ENCODE results near the gene COL6A1.

DNA sequence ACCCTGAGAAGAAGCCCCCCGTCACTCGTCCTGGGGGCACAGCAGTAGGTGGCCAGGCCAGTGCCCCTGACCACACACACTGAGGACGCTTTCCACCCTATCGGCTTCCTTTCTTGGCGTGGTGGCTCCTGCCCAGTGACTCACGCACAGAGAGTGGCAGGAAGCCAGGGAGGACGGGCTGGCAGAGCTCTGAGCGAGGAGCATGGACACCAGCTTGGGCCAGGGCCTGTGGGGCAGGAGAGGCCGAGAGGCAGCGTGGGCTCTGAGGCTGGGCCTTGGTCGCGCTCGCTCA lies 61.1 kb downstream of the SLX9 start:
- PRO-cap, result bidirectional peak, plus-strand start at position 170 of the sequence, minus-strand start at position 84 of the sequence

DNA sequence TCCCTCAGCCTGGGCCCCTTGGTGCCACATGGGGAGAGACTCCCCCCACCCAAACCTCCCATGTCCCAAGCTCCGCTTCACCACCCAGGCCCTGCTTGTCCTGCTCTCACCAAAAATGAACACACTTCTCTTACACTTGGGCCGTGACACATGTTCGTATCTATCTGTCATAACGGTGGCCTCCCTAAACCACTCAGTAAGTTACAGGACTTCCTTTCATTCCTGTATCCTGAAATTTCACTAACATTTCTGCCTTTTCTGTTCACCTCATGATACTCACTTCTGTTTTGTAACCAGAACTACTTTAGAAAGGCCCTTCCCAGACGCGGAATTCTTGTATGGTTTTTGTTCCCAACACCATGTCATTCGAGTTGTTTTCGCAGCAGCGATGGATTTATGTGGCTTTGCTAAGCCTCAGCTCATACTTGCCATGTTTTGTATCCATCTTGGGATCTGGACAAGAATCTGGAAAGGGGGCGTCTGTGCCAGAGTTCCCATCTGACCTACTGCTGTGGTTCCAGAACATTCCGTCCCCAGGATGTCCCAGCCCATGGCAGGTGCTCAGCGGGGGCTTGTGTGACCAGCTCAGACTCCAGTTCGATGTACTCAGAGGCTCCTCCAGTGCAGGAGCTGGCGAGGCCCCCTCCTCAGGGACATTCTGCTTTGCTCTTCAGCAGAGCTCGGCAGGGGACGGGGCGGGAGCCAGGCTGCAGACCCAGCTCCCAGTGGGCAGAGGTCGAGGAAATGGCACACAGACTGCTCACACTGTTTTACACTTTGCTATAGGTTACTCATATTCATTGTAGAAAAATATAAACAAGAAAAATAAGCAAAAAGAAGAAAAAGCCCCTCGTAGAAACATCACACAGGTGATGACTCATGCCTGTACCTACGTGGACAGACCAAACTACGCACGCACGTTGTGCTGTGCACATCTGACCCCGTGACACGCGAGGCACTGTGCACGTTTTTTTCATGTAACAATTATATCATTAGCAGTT lies 24.1 kb upstream of the ADARB1 start:
- PRO-cap, result no peak

DNA sequence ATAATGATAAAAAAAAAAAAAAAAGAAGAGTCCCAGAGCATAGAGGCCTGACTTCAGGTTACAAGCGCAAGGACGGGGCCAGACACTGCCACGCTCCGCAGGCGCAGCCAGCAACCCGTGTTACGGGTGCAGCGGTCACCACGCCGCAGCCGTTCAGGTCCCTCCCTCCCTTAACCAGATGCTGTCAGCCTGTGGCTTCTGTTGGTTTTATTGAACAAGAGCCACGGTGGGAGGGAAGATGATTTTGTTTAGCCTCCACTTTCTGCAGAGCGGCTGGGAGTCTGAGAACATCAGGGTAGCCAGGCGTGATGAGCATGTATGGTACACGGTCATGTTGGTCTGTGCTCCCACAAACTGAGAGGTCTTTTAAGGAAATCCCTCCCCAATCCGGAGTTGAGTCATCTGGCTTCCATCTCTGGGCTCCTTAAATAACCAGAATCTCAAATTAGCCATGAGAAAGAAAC lies 18.5 kb upstream of the ADARB1 start:
- PRO-cap, result no peak

- PRO-cap, result no peak
These were observed 95.4 kb downstream of the POFUT2 start for GRCh38 chr21:45192403-45192659.

- PRO-cap, result no peak
These were observed 9.2 kb downstream of the POFUT2 start for GRCh38 chr21:45278428-45278952.

GRCh38 chr21:45290818-45291427 lies 3.2 kb upstream of the POFUT2 start:
- PRO-cap, result no peak

DNA sequence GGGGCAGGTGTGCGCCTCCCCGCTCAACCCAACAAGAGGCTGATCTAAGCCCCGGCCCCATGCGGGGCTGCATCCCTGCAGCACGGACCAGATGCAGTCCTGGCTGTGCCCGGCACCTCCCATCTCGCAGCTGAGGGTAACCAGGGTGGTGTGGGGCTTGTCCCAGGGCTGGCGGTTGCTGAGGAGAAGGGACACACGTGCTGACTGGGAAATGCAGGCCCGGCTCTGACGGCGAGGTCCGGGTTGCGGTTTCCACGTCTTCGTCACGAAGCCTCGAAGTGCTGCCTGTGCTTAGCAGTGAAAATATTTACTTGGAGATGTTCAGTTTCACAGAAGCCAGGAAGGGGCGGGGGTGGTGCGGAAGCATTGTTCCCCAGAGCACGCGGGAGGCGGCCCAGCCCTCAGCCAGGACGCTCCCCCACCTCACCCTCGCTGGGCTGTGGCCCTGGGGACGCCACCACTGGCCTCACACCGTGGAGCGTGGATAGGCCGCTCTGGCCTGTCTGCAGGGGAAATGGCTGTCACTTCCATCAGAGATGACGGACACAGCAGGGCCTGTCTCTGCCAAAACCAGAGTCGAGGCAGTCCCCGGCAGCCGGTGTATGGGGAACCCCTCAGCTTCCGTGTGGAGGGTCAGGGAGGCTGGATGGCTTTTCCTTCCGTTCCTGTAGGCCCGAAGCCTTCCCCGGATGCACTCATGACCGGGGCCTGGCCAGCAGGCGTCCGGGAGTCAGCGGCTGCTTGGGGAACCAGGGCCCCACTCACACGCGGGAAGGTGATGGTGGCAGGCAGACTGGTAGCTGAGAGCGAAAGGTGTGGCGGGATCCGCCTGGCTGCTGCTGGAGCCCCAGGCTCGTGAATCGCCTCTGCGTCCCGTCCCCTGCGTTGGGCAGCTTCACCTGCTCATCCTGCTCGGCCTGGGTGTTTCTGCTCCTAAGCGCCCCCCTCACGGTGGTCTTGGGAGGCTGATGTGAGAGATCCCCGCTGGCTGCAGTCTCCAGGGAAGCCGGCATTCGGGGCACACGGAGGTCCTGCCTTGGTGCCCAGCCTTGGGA lies 14.6 kb upstream of the POFUT2 start:
- PRO-cap, result no peak

DNA sequence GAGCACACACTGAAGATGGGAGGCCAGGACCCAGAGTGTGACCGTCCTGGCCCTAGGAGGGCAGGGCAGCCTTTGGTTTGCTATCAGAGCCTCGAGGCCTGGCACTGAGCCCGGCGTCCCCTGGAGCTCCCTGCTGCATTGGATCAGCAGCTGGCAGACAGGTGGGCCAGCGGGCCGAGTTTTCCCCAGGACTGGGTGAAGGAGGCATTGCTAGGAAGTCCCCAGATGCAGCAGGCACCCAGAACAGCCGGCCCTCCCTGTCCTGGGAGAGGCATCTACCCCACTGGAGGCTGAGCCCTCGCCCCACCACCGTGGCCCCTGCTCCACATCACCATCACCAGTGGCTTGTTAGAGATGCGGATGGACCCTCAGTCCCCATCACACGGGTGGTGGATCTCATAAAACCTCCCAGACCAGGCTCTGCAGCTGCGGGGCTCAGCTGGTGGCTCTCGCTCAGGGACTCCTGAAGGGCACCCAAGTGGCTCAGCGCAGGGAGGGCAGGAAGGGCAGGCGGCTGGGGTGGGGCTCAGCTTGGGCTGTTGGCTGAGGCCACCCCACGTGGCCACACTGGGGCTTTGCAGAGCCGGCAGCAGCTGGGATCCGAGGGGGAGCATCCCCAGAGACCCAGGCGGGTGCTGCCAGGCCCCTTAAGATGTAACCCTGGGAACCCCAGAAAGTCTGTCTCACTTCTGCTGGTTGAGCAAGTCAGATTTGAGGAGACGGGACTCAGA lies 32.8 kb upstream of the POFUT2 start:
- PRO-cap, result no peak

- PRO-cap, result no peak
These were observed 37.0 kb upstream of the POFUT2 start for GRCh38 chr21:45324657-45325168.

GRCh38 chr21:45388011-45388448 lies 16.9 kb upstream of the COL18A1 start:
- PRO-cap, result no peak

DNA sequence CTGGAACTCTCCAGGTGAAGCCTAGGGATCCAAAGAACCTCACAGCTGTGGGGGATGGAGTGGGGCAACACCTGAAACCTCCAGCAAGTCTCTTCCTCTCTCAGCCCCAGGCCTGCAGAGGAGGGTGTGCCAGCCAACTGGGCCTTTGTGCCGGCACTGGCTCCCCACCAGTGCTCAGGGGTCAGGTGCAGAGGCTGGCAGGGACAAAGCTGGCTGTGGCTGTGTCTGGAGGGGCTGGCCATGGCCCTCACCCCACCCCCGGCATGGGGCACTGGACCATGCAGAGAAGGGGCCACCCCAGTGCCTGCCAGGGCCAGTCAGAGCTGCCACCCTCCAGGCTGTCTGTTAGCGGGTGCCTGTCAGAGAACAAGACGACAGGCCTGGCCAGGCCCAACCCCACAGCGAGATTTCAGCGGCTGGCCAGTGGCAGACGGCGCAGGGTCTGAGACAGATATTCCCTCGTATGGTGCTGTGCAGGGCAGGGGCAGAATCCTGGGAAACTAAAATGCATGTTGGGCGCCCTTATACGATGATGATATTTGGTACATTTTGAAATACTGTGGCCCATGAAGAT lies 3.9 kb downstream of the COL18A1 start:
- PRO-cap, result no peak

DNA sequence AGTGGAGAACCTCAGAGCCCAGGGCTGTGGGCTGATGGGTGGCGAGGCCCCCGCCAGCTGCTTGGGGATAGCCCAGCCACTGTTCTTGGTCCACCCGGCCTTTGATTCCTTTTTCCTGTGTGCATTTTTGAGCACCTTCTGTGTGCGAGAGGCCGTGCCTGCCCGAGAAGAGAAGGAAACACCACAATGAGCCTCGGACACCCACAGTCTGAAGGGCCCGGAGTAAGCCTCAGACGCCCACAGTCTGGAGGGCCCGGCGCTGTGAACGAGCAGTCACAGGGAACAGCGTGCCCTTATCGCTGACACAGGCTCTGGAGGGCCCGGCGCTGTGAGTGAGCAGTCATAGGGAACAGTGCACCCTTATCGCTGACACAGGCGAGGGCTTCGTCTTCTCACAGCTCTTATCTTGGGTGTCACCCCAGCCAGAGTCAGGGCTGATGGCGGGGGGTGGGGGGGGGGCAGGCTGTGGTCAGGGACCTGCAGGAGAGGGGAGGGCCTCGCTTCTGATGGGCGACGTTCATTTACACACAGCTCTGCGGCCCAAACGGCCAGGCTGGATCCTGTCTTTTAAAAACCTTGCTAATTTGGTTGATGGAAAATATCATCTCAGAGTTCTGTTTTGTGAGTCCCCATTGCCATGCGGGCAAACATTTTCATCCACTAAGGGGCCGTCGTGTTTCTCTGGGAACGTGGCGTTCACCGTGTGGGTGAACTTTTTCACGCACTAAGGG lies 6.5 kb downstream of the COL18A1 start:
- PRO-cap, result no peak

DNA sequence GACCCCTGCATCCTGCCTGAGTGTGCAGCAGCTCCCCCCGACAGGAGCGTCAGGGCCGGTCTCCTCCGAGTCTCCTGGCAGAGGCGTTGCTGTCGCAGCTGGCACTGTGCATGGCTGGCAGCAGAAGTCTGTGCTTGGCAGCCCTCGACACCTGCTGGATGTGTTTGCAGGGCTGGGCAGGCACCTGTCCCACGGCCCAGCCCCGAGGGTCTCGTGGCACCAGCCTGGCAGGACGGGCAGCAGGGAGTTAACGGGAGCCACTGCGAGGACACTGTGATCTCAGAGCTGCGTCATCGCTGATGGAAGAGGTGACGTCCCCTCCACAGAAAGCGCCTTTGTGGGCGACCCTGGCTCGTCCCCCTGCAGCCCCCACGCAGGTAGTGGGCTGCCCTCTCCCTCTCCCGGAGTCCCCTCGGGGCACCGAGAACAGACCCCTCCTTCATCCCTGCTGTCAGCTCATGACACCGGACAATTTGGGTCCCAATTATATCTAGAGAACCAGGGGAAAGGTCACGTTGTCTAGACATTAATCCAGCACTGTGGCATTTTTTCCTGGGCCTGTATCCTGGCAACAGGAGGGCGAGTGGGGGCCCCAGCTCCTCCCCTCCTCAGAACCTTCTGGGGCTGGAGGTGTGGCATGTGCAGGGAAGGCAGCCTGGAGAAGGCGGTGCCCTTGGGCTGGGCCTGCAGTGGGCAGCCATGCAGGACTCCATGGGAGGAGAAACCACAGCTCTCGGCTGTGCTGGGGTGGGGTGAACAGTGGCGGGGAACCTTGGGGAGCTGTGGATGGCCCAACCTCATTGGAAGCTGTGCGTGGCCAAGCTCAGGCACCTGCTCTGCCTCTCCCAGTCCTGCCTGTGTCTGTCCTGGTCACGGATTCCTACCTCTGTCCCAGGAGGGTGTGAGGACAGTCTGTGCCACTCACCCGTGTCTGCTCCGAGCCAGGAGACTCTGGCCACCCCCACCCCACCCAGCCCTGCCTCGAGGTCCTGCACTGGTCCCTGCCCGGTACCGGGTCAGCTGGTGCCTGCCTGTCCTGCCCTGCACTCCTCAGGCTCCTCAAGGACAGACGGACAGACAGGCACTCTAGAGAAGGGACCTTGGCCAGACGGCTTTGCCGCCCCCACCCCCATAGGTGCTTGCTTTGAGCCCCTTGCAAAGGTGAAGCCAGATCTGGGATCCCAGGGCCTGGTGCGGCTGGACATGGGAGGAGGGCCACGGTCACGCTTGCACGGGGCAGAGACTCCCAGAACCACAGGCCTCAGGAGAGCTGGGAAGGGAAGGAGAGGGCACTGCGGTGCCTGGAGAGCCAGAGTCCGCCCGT lies 15.6 kb downstream of the COL18A1 start:
- PRO-cap, result no peak

DNA sequence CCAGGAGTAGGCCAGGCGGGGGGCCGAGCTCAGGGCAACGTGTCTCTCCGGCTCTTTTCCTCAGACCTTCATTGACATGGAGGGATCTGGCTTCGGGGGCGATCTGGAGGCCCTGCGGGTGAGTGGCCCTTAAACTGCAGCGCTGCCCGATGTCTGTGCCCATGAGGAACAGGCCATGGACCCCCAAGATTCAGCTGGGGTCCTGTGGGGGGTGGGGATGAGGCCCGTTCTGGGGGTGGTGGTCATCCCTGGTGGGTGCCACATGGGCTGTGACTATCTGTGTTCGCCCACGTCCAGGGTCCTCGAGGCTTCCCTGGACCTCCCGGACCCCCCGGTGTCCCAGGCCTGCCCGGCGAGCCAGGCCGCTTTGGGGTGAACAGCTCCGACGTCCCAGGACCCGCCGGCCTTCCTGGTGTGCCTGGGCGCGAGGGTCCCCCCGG lies 61.8 kb downstream of the SLC19A1 start:
- PRO-cap, result no peak

- PRO-cap, result no peak
These were observed 13.2 kb upstream of the SLC19A1 start for GRCh38 chr21:45555247-45556037.

DNA sequence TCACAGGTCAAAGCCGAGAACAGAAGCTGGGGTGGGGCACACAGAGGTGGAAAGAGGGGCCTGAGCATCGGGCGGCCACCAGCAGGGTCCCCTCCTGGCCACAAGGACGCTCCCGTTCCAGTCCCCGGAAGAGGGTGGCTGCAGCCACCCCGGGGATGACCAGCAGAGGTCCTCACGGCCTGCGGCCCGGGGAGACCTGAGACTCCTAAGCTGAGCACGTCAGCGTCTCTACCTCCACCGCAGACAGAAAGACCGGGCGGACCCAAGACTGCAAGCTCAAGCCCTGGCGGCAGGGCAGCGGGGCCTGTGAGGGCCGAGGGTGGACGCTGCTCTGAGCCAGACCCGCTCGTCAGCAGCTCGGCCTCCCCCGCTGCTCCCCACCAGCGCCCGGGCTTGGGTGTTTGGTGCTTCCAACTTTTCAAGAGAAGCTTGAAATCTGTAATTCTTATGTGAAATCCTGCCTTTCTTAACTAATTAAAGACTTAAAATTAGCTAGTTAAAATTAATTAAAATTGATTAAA lies 13.9 kb upstream of the SLC19A1 start:
- PRO-cap, result no peak

- PRO-cap, result no peak
These were observed 29.0 kb upstream of the SLC19A1 start for GRCh38 chr21:45571026-45571914.

DNA sequence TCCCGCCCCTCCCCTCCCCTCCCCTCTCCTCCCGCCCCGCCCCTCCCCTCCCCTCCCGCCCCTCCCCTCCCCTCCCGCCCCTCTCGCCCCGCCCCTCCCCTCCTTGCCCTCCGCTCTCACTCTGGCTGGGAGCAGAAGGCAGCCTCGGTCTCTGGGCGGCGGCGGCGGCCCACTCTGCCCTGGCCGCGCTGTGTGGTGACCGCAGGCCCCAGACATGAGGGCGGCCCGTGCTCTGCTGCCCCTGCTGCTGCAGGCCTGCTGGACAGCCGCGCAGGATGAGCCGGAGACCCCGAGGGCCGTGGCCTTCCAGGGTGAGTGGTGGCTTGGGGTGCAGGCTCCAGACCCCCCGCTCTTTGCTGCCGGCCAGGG lies at the start of gene COL6A1:
Gene COL6A1, plus strand, starts transcription at position 134 of the 369 bp plus-strand sequence.
- PRO-cap, result bidirectional peak, plus-strand start at position 134 of the sequence, minus-strand start outside the sequence

DNA sequence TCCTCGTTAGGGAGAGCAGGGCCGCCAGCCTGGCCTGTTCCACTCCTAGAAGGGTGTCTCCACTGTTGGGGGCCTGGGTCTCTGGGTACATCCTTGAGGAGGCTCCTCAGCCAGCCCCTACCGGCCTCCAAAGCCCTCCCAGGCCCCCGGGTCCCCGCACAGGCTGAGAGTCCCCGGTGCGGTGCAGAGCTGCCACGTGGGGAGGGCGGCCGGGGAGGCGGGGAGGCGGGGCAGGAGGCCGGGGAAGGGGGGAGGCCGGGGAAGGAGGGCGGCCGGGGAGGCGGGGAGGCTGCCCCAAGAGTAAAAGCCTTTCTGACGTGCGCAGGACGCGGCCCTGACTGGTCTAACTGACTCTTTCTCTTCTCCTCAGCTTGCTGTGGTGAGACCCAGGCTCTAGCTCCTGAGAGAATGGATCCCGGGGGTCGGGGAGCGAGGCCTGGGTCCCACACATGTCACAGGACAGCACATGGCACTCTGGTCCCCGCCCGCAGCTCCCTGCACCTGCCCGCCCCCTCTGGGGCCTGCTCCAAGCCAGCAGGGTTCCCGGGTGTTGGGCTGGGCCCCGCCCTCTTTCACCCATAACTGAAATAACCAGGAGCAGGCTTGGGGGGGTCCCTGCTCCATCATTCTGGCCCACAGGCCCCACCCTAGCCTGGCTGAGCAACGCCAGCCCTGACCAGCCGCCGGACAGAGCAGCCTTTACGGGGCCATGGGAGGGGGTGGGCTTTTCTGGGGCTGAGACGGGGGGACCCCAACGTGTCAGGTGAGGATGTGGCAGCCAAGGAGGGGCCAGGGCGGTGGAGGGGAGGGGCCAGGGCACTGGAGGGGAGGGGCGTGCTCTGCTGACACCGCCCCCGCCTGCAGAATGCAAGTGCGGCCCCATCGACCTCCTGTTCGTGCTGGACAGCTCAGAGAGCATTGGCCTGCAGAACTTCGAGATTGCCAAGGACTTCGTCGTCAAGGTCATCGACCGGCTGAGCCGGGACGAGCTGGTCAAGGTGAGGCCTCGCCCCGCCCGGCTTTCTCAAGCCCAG lies 19.1 kb downstream of the COL6A1 start:
- PRO-cap, result no peak

DNA sequence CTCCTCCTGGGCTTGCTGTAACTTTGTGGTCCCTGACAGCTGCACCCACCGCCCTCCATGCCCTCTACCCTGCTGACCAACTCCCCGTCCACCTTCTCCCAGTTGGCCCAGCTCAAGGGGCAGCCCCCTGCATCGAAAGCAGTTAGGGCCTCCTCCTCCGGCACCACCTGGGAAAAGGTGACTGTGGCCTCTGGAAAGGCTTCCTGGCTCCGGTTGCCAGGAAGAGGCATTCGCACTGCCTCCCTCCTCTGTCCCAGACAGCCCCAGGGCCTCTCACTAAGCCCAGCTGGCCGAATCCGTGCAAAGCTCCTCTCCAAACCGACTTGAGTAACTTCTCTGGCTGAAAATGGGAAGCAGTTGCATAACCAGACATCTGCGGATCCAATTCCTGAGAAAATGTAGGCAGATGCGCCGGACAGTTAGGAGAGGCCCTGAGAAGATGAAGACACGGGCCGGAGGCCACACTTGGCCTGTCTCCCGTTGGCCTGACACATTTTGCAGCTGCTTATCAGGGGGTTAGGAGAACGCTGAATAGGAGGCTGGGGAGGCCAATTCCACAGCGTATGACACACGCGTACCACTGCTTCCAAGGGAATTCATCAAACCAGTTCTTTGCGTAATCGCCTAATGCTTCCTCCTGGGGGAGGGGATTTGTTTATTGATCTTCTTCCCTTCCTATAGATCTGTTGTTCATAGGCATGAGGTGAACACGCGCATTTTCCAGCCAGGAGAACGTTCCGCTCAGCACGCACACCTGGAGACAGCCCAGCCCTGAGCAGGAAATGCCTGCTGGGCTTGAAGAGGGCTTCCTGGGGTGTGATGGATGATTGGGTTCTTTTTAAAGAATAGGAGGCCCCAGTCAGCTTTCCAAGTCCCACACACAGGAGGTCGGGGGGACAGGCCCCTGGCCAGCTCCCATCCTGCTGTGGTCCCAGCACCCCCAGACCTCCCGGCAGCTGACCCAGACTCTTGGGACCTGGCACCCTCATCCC lies 48.6 kb upstream of the COL6A2 start:
- PRO-cap, result no peak

Measured in aorta (tissue), 1 donor.